Bronchial lymph node (tissue), 1 donor: ENCODE measurements around the genes RASL11A and PAN3.

GRCh38 chr13:27270399-27271694 is at the start of gene RASL11A:
Gene RASL11A (plus strand): TSS chr13:27270830.
- PRO-cap, result bidirectional peak, plus-strand start at chr13:27270830, minus-strand start at chr13:27270698; bidirectional peak, plus-strand start at chr13:27271162, minus-strand start at chr13:27271125

DNA sequence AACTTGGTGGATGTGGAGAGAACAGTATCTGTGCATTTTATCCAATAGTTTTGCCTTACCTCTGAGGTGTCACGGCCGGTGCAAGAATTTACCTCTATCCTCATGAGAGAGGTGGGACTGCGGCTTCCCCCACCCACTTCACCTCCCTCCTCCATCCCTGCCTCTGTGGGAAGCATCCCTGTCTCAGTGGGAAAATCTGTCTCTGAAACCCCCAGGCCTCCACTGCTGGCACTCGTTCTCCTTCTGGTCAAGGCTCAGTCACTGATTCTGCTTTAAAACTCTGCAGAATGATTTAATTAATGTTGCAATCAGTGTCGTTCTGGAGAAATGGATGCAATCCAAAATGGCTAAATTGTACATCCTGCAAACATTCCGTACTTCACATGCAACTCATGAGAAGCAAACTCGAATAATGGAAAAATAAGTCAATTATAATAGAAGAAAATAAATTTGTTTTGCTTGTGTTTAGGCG is 5.5 kb downstream of the RASL11A start:
- PRO-cap, result no peak

- PRO-cap, result no peak
These were observed 57.9 kb downstream of the LNX2 start for GRCh38 chr13:27562250-27563009.

GRCh38 chr13:27829780-27830331 is 37.6 kb downstream of the GSX1 start:
- PRO-cap, result no peak

GRCh38 chr13:28138299-28138678 is at the start of gene PAN3:
Gene PAN3 (plus strand): TSS chr13:28138545.
- PRO-cap, result bidirectional peak, plus-strand start at chr13:28138416, minus-strand start at chr13:28138409

DNA sequence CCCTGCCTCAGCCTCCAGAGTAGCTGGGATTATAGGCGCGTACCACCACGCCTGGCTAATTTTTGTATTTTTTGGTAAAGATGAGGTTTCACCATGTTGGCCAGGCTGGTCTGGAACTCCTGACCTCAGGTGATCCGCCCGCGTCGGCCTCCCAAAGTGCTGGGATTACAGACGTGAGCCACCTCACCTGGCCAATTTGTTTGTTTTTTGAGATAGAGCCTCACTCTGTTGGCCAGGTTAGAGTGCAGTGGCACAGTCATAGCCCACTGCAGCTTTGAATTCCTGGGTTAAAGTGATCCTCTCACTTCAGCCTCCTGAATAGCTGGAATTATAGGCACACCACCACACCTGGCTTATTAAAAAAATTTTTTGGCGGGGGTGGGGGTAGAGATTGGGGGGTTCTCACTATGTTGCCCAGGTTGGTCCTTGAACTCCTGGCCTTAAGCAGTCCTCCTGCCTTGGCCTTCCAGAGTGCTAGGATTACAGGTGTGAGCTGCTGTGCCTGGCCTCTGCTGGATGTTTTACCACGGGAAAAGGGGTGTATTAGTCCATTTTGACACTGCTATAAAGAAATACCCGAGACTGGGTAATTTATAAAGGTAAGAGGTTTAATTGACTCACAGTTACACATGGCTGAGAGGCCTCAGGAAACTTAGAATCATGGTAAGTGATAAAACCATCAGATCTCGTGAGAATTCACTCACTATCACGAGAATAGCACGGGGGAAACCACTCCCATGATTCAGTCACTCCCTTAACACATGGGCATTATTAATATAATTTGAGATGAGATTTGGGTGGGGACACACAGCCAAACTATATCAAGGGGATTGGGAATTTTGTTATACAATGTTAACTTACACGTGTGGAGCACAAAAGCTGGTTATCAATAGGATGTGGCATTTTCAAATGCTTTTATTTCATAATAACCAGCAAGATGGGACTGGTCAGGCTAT is 52.0 kb downstream of the PAN3 start:
- PRO-cap, result no peak

DNA sequence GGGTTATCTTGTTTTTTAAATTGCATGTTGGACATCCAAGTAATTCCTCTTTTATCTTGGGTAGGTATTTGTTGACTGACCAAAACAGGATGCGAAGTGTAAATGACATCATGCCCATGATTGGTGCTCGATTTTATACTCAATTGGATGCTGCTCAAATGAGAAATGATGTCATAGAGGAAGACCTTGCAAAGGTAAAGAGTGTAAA is 141.9 kb downstream of the PAN3 start:
- PRO-cap, result no peak

DNA sequence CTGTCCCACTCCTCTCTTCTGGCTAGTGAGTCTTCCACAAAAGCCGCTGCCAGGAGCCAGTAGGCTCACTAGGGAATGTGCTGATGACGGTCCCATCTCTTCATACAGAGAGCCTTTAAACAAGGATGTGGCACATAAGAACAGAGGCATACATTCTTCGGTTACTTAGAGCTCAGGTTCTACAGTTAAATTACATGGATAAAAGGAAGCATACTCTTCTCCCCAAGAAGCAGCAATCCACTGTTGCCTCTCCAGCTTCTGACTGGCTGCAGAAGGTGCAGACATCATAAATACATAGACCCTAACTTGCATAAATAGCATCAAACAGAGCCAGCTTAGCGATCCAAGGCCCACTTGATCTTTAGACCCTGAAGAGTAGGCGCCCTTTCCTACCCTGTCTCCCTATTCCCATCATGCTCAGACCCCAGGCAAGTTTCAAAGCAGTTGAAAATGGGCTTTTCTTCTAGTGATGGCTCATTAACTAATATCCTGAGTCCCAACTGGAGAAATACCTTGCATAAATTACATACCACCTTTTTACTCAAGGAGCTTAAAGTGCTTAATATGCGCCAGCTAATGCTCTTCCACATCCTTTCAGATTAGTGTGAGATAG is 163.1 kb downstream of the PAN3 start:
- PRO-cap, result no peak

DNA sequence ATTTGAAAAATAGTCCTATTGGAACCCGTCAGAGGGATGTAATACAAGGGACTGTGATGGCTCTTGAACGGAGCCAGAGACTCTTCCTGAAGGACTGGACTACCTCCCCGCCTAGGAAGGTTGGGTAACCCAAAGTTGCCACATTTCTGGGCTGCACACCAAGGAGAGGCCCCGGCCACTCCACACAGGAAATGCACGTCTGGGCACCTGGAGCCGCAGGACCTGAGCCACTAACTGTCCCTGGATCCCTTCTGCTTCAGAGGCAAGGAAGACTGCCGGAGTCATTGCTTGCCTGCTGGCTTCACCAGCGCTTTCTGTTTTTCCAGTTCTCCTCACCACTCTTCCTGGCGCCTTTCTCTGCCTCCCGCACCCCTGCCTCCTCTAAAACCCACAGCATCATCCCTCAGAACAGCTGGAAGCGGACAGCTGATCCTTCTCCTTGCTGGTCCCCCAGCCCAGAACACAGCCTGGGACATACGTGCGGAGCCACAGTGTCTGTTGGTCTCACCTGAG is 1.3 kb upstream of the FLT1 start:
- PRO-cap, result no peak

- PRO-cap, result no peak
These were observed 10.6 kb upstream of the FLT1 start for GRCh38 chr13:28505385-28506039.

GRCh38 chr13:28710049-28710812 is 8.5 kb downstream of the SLC46A3 start:
- PRO-cap, result no peak

DNA sequence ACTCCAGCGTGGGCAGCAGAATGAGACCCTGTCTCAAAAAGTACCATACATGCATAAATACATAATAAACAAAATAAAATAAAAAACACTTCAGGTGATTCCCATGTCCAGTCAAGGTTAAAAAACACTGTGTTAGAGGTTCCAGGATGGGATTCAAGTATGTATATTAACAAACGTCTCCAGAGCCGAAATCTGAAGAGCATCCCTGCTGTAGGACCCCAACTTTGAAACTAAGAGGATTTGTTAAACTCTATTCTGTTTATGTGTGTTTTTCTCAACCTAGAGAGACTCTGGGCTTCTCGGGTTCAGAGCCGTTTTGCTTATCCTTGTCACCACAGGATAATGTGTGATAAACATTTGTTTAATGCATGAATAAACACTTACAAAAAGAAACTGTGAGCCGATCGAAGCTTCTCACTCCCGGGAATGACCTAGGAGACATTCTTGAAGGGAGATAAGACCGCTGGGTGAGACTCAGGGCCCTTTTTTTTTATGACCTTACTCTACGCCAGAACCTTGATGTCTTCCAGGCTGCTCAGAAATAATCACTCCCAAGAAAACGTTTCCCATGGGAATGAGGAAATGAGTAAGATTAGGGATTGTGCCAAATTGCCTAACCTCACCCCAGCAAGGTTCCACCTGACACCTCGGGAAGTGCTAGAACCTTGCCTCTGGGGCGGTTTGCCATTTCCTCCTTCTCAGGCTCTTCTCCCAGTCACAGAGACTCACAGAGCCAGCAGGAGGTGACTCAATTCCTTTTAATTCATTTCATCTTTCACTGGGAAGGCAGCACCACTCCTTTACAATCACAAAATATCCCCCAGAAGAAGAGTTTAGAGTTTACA is 2.4 kb downstream of the SLC46A3 start:
- PRO-cap, result unidirectional peak, plus-strand start at position 766 of the sequence

GRCh38 chr13:29140257-29140848 is 320.2 kb downstream of the MTUS2 start:
- PRO-cap, result no peak

DNA sequence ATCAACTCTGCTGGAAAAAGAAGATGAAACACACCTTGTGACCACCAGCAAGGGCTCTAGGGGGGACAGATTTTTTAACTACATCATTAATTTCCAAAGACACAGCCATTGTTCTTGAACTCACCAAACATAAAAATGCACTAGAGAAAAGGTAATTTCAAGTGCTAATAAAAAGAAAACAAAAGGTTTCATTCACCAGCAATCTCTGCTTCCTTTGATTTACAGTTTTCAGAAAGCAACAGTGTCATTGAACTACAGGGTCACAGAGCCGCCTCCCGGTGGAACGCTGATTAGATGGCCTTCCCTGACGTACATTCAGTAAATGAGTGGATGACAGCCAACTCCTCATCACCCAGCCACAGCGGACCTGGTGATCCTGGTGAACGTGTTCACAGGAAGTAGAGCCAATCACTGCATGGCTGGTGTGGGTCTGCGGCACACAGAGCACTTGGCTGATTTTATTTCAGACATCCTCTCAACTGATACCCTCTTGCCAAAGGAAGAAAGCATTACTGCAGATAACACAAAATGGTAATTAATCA is 83.8 kb upstream of the SLC7A1 start:
- PRO-cap, result no peak

- PRO-cap, result no peak
These were observed 64.4 kb downstream of the UBL3 start for GRCh38 chr13:29785918-29786565.

DNA sequence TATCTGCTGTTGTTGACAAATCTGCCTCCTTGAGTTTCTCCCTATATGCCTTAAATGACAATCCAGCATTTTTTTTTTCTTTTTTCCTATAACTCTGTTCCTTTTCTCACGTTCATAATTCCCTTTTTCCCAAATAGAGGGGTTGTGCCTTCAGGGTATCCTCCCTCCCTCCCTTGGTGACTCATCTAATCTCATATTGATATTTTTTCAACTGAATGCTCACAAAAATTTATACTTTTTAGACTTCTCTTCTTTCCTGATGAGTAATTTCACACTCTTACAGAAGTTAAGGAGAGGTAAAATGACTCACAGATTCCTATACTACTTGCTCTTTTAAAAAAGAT is 19.5 kb downstream of the UBL3 start:
- PRO-cap, result no peak

DNA sequence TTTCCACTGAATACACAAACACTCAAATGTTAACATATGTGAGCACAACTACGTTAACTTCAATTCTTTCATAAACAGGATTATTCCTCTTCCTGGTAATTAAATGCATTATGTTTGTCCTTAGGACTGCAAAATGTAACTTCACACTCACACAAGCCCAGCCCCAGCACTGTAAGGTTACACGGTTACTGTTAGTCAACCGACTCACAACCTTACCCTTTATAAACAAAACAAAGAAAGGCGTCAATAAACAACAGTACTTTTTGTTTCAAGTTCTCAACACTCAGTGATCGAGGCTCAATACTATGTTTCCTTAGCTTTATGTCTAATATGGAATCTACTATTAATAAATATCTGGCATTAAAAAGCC is 1.9 kb downstream of the UBL3 start:
- PRO-cap, result no peak

- PRO-cap, result bidirectional peak, plus-strand start at chr13:29849414, minus-strand start at chr13:29849108
These were observed 1.5 kb downstream of the UBL3 start for GRCh38 chr13:29848906-29849349.

GRCh38 chr13:29865811-29866404 is 15.5 kb upstream of the UBL3 start:
- PRO-cap, result no peak

DNA sequence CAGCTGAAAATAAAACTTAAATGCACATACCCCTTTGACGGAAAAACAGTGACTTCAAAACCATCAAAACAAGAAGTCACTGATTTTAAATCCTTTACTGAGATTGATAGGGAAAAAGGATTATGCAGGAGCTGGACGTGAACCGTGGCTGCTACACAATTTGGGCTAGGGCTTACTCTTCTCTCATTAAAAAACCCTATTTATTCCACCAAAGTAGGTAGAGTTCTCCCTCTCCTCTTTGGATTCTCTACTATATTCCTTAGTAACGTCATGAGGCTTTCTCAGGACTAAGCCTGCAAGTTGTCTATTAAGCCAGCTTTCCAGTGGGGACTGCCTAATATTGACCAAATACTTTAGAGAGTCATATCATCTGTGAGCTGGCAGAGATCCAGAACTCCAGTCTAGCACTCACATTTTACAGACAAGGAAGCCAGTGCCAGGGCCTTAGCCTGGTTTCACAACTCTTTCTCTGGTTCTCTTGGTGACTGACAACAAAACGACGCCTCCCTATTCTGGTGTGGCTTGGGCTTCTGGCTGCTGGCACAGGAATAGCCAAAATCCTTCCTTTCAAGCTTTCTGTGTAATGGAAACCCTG is 74.9 kb upstream of the UBL3 start:
- PRO-cap, result no peak